Parotid gland (tissue), 1 donor: ENCODE results near the genes NNT, HCN1 and PARP8.

DNA sequence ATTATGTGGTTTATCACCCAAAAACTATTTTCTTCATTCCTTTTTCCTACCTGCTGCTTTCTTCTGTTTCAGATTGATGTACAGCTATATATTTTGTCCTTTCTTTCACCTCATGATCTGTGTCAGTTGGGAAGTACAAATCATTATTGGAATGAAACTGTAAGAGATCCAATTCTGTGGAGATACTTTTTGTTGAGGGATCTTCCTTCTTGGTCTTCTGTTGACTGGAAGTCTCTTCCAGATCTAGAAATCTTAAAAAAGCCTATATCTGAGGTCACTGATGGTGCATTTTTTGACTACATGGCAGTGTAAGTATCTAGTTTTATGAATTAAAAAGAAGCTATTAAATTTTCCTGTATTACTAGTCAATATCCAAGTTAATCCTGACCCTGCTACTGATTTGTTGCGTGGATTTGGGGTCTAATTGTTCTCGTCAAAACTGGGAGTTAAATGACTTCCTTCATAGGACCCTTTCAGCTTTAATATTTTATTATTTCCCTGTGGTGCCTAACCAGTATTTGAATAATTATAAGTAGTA lies 1.9 kb downstream of the FBXO4 start:
- PRO-cap: no peak

- PRO-cap: no peak
Observed at GRCh38 chr5:42516090-42516666, 92.9 kb downstream of the GHR start.

DNA sequence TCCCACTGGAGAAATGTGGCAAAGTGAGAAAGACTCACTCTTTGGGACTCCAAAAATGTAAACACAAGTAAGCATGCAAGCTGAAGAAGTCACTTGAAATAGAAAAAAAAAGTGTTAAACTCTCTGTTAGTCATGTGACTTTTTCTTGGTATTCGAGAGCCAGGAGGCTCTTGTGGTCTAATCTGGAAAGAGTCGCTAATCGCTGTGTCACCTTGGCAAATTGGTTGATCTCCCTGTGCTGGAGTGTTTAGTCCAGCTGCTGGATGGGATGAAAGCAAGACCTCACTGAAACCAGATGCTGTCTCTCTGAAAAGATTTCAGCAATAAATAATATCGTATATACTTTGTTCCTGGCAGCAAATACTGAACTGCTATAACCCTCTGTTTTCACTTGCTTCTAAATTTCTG lies 95.5 kb downstream of the GHR start:
- PRO-cap: no peak

DNA sequence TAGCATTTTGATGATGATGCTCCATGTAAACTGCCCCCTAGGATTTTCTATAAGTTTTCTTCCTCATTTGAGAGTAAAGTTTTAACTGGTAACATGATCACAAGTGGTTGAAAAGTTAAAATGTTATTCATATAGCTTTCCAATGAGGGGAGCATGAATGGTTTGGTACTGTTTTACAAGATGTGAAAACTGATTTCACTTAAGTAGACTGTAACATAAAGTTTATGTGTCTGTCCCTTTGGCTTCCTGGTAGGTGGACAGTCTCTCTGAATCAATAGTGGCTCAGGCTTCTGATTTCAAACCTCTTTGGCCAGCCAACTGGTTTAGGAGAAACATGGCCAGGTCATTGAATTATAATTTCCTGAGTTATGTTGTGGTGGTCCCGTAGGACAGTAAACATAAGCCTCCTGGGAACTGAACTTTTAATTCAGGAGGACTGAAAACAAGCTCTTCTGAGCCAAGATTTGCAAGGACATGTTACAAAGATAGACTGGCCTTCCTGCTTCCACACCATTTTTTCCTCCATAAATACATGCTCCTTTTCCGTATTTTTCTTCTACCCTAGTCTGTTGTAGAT lies 128.6 kb downstream of the GHR start:
- PRO-cap: unidirectional peak, minus-strand start at position 421 of the sequence

GRCh38 chr5:42570120-42570792 lies 147.0 kb downstream of the GHR start:
- PRO-cap: no peak

GRCh38 chr5:42581249-42581775 lies 158.1 kb downstream of the GHR start:
- PRO-cap: no peak

DNA sequence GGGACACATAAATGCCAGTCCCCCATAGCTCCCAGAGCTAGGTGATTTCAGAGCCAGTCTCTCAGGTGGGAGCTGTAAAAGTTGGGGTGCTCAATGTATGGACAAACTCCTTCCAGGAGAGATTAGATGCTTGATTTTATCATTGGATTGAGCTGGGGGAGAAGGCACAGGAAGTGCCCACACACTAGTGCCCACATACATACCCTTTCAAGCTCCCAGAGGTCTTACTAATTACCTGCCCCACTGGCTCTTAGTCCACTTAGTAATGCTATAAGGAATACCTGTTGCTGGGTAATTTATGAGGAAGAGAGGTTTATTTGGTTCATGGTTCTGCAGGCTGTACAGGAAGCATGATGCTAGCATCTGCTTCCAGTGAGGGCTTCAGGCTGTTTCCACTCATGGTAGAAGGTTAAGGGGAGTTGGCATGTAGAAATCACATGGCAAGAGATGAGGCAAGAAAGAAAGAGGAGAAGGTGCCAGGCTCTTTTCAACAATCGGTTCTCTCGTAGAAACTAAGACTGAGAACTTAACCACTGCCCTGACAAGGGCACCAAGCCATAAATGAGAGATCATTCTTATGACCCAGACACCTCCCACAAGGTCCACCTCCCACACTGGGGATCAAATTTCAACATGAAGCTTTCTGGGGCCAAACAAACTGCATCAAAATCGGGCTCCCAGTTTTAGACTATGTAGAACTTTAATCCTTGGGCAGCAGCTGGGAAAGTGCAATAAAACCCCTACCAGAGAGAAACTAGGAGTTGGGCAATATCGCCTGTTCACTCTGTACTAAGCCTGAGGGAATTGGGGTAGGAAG lies 150.4 kb upstream of the CCDC152 start:
- PRO-cap: no peak

DNA sequence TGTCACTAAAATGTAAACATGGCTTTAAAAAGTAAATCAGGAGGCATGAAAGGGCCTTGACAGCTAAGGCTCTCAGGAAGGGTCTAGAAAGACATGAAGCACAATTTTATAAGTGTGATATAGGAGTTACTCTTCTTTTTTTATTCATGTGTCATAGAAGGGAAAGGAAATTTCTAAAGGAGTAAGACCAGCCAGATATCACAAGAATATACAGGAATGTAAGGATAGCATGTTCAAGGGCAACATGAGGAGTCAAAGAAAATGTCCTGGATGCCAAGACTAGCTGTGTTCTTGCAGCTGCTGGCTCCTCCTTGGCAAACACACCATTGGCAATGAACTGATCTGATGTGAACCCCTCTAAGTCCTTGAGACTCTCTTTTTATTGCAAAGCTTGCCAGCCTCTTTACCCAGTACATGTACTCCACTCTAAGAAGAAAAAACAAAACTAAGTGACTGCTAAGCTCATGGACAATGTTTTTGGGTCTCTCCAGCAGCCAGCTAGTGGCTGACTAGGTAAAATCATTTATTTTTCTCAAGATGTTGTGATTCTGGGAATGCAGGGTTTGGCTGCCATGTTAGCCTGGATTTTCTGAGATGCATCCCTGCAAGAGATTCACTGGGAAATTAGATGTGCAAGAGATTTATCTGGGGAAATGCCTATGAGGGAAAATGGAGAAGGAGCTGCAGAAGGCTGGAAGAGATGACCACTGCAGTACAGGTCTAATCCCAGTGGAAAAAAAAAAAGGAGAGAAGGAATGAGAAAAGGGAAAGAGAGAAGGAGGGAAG lies 146.5 kb upstream of the CCDC152 start:
- PRO-cap: no peak

DNA sequence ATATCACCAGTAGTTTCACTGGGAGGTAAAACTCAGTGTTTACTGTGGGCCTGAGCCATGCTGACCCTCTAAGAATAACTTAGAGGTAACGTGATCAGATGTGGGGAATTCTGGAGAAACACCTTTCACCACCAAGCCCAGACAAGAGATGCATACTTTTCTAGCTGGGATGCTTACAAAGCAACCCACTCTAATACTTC lies 129.9 kb upstream of the CCDC152 start:
- PRO-cap: no peak

GRCh38 chr5:43000130-43000916 lies 39.8 kb downstream of the ANXA2R start:
- PRO-cap: unidirectional peak, minus-strand start at chr5:43000740

- PRO-cap: no peak
Observed at GRCh38 chr5:43034218-43034699, 5.9 kb downstream of the ANXA2R start.

DNA sequence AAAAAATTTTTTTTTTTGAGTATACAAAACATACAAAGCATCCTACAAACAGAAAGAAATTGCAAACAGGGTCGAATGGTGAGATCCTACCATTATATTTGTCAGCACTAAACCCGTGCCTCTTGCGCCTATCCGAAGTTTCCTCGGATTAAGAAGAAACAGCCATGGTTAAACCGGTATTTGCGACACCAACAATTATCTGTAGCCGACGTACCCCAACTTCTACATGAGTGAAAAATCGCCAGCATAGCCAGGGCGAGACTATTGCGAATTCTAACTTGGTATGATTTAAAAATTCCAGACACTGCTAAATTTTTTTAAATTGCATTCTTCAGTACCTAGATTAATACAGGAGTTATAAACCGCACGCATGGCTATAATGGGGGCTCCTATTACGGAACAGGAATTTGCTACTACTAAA lies 25.2 kb upstream of the ANXA2R start:
- PRO-cap: no peak

DNA sequence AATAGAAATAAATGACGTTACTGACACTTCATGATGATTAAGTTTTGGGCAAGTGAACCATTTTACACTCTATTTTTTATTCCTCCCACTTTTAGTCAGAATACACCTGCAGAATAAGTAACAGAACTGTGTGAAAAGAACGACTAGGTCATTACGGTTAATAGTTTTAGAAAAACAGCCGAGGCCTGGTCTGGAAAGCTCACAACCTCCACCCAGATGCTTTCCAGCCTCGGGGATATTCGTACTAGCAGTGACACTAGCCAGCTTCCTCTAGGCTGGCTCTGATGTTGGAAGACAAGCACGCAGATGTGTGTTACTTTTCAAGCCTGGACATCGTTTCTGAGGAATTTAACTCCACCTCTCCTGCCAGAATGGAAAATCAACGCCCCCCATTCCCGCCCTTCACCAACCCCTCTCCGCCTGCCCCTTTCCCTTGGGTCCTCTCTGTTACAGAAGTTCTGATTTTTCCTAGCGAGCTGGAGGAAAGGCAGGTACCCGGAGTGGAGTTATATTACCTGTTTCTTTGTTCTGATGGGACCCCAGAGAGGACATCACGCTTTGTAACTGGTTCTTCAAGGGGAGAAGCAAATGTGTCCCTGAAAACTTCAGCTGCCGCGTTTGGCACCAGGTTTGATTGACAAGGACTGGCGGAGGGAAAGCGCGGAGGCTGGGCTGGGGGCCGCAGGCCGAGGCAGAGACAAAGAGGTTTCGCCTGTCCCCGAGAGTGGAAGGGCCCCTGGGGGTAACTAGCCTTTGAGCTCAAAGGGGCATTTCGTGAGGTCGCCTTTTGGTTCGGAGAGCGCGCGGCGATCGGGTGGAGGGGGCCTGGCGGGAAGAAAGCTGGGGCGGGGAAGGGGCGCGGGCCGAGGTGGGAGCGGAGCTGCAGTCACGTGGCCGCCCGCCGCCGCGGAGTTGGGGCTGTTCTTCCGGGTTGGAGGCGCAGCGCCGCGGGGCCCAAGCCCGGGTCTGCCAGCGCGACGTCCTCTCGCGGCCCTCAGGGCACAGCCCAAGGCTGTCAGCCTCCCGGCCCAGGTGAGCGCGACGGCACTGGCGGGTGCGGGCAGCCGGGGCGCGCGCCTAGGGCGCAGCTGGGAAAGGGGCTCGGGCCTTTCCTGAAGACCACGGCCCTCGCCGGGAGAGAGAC lies at the start of gene NNT:
Gene NNT, plus strand, starts transcription at position 918 of the 1,144 bp plus-strand sequence.
- PRO-cap: unidirectional peak, plus-strand start at position 273 of the sequence; bidirectional peak, plus-strand start at position 935 of the sequence, minus-strand start at position 827 of the sequence

DNA sequence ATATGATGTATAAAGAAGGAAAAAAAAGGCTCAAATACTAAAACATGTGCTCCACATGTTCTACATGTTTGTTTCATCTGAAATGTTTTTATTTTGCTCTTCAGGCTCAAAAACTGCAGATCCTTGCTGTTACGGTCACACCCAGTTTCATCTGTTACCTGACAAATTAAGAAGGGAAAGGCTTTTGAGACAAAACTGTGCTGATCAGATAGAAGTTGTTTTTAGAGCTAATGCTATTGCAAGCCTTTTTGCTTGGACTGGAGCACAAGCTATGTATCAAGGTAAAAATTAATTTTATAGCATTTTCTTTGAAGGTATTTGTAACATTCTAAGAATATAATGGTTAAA lies 4.2 kb downstream of the MRPS30 start:
- PRO-cap: no peak

DNA sequence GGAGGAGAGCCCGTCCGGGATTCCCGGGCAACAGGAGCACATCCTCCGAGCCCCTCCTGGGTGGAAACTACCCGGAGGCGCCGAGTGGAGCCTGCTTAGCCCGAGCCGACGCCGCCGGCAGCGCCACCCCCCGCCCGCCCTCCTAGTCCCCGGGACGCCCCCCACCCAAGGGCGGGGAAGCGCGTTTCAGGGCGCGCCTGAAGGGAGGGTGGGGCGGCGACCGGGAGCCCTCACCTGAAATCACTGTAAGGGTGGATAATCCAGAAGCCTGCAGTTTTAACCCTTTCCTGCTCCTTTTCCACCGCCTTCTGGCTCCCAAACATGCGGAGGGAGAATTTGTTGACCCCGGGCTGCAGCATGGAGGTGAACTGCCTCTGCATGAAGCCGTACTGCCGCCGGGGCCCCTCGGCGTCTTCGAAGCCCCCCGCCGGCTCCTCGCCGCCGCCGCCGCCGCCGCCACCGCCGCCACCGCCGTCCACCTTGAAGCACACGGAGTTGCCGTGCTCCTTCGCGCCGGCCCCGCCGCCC lies 681 bp downstream of the HCN1 start:
- PRO-cap: no peak

DNA sequence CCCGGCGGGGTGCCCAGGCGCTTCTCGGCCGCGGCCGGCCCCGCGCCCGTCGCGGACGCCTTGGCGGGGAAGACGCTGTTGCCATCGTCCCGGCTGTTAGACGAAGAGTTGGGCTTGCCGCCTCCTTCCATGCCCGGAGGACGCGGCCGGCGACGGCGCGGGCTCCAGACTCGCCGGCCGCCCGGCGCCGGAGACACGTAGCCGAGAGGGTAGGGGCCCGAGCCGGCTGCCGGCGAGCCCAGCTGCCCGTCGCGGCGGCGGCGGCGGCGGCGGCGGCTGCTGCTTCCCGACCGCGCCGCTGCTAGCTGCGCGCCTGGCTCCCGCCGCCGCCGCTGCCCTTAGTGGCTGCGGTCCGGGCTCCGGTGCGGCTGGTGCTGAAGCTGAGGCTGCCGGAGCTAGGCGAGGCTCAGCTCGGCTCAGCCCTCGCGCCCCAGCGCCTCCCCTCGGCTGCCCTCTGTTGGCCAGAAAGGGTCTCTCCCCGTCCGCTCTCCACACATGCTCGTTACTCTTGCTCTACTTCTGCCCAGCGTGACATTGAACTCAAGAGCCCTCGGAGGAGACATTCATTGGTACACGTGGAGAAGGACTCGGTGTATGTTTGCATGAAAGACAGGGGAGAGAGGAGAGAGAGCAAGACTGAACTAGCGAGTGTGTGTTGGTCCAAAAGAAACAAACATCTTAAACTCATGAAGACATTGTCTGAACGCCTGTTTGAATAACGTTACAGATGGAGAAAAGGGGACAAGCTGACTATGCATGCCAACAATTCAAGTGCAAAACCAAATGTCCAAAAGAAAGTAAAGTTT lies at the start of gene HCN1:
Gene HCN1, minus strand, starts transcription at position 418 of the 806 bp plus-strand sequence.
- PRO-cap: no peak

- PRO-cap: no peak
Observed at GRCh38 chr5:50593495-50593926, 72.9 kb upstream of the PARP8 start.

DNA sequence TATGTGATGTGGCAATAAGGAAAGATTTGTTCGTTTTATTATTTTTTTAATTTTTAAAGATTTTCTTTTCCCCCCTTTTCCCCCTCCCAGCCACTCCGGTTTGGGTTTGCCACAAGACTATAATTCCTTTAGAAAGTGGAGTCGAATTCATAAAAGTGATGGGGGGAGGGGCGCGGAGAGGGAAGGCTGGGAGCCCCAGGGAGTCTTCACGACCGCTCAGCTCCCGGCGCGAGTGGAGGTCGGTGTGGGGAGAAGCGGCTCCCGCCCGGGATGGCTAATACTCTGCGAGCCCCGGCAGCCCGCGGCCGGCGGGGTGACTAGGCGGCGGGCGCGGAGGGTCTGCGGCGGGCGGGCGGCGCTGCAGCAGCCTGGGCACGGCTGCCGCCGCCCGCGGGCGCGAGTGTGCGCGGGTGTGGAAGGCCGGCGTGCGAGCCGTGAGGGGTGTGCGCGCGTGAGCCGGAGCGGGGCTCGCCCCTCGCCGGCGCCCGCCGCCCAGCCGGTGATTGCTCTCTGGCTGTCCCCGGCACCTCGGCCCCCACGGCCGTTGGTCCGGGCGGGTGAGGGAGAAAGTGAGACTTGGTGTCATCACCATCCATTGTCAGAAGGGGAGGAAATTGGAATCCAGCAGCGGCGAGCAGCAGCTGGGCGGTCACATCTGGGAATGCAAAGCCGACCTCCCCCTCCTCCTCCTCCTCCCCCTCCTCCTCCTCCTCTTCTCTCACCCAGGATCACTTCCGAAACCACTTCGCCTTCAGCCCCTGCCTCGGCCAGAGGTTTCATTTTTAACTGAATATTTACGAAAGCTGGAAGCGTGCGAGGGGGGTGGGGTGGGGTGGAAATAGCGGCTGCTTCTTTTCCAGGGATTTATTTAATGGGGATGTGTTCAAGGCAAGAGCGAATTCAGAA lies at the start of gene PARP8:
Gene PARP8, plus strand, starts transcription at position 413 of the 906 bp plus-strand sequence.
- PRO-cap: unidirectional peak, plus-strand start at position 235 of the sequence

DNA sequence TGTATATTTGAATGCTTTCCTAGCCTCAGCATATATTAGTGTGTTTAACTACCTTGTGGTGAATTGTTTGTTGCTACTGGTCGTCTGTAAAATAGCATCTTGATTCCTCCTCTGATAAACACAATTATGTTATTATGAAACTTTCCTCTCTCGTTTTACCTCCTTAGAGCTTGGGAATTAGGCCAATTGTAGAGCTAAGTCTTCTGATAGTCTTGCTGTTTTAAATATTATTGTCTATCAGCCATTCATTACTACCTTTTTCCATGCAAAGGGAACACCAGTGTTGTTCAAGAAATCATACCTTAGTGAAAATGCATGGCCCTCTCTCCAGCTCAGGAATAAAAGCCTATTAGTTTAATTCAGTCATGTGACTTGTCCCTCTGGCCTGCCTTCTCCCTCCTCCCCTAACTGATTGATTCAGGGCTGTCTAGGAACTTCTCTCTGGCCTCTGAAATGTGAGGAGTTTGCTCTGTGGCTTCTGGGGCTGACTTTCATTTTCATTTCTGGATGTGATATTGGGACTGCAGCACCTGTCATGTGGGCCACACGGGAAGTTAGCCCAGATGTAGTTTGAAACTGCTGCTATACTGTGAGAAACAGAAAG lies 44.7 kb downstream of the PARP8 start:
- PRO-cap: no peak

GRCh38 chr5:50923274-50923908 lies 257.0 kb downstream of the PARP8 start:
- PRO-cap: no peak